Mesenteric fat pad (tissue), 1 donor: ENCODE data around the gene PDLIM4.

- PRO-cap: no peak
Observed at GRCh38 chr5:128118639-128118982, 35.0 kb downstream of the SLC12A2 start.

GRCh38 chr5:129113552-129114183, 19.1 kb downstream of the ISOC1 start:
- PRO-cap: no peak

DNA sequence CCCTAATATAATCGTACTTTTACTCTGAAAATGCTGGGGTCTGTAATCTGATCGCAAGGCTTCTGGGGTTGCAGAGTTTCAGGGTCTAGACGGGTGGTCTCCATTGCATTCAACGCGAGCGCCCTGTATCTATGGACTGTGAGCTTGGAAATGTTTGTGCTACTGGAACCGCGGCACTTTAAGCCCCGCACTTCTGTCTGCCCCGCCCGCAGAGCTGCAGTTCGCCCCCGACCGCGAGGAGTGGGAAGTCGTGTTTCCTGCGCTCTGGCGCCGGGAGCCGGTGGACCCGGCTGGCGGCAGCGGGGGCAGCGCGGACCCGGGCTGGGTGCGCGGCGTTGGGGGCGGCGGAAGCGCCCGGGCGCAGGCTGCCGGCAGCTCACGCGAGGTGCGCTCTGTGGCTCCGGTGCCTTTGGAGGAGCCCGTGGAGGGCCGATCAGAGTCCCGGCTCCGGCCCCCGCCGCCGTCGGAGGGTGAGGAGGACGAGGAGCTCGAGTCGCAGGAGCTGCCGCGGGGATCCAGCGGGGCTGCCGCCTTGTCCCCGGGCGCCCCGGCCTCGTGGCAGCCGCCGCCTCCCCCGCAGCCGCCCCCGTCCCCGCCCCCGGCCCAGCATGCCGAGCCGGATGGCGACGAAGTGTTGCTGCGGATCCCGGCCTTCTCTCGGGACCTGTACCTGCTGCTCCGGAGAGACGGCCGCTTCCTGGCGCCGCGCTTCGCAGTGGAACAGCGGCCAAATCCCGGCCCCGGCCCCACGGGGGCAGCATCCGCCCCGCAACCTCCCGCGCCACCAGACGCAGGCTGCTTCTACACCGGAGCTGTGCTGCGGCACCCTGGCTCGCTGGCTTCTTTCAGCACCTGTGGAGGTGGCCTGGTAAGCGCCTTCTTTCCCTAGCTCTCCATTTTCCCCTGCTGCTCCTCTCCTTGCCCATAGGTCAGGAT, 1.1 kb downstream of the ADAMTS19 start:
- PRO-cap: no peak

DNA sequence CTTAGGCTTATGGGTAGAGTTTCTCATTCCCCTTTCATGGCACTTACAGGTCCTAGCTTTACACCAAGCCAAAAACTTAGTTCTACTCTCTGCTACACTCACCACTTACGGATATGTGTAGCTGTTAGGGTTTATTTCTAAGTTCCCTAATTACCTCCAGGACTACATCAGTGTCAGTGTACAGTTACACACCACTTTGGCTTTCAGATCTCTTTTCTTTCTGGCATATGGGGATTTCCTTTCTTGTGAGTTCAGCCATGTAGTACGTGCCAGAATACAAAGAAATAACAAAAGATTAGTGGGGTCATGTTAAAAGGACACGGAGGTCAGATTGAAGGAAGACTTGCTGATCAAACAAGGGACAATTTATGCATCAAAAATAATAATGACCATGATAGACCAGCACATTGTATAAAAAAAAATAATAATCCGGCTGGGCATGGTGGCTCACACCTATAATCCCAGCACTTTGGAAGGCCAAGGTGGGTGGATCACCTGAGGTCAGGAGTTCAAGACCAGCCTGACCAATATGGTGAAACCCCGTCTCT, 41.8 kb downstream of the LYRM7 start:
- PRO-cap: no peak

GRCh38 chr5:131372996-131373709, 109.3 kb downstream of the CDC42SE2 start:
- PRO-cap: no peak

DNA sequence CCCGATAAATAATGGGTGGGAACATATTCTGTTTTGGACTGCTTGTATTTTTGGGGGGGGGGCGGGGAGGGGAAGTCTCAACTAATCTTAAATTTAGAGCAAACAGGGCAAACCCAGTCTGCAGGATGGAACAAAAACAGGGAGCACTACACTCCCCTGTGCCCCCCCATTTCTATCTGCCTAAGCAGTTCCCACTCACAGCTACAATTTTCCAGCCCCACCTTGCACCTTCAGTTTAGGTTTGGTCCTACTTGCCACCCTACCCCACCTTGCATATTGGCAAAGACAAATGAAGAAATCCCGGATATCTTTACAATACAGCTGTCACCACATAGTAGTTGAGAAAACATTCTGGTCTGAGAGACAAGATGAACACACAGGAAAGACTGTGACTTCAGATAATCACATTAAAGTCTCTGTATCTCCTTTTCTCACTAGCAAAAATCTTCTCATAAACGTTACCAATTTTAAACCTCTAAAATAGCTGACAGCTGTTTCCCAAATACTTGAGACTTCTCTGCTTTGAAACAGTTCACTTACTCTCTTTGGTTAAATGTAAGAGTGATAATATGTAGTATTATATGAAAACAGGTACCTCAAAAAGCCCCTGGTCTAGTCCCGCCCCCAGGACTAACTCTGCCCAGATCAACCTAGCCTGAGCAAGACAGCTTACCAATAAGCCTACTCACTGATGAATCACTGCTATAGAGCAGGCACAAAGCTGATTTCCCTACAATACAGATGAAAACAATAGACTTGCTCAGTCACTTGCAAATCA, 5.2 kb upstream of the RAPGEF6 start:
- PRO-cap: no peak

- PRO-cap: no peak
Observed at GRCh38 chr5:131671944-131672800, 37.1 kb upstream of the RAPGEF6 start.

- PRO-cap: no peak
Observed at GRCh38 chr5:131711870-131712756, 77.1 kb upstream of the RAPGEF6 start.

GRCh38 chr5:131746972-131747657, 49.7 kb downstream of the FNIP1 start:
- PRO-cap: no peak

DNA sequence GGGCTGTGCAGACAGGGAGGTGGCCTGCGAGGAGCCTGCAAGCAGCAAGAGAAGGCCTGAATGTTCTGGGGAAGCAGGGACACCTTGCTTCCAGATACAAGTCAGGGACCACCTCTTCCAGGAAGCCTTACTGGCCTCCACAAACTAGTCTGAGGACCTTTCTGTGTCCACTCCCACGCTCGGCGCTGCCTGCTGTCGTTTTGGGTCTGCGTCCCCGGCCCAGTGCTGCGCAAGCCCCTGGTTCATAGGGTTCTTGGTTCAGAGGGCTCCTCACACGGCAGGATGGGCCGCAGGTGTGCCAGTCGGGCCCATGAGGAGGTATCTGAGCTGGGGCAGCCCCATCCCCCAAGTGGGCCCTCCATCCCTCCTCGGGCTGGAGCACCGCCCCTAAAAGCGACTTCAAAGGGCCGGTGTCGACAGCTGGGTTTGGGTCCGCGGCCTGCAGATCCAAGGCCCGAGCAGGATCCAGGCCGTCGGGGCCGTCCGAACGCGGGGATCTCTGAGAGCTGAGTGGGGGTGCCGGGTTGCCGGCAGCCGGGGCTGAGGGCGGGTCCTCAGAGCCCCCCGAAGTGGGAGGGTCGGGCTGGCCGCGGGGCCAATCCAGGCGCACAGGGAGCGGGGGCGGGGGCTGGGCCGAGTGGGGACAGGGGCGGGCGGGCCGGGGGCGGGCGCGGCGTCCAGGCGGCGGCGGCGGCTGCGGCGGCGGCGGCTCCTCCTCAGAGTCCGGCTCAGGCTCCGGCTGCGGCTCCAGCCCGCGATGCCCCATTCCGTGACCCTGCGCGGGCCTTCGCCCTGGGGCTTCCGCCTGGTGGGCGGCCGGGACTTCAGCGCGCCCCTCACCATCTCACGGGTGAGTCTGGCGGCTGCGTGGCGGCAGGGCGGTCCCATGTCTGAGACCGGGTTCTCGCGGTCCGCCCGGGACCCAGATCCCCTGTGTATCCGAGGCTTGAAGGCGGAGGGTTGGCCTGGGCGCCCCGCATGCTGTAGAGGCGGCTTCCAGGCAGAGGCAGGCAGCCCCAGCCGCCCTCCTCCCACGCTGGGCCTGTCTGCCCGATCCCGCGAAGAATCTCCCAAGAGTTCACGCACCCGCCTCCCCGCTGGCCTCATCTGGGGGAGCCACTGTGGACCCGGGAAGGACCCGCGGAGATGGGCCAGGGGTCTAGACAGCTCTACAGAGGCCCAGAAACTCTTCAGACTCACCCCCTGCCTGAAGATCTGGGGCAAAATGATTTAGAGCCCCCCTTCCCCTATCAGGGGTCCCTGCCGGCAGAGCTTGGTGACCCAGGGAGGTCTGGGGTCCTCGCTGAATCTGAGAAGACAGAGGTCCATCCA, at the start of gene PDLIM4:
PDLIM4 (plus strand) TSS at position 719 of the 1,332 bp plus-strand sequence.
- PRO-cap: bidirectional peak, plus-strand start at position 719 of the sequence, minus-strand start at position 501 of the sequence

- PRO-cap: no peak
Observed at GRCh38 chr5:132259934-132260662, 2.6 kb downstream of the PDLIM4 start.

DNA sequence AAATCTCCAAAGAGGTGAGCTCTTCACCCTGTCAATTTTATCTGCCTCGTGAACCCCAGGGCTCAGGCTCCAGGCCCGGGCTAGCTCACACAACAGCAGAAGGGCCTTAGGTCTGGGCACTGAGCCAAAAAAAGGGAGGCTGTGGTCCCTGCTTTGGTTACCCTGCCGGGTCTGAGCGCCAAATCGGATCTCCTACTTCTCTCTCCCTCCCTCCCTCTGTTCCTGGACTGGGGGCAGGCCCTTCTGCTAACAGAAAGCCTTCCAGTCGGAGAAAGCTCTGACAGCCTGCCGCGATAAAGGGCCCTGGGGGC, 1.0 kb upstream of the SLC22A4 start:
- PRO-cap: no peak

- PRO-cap: no peak
Observed at GRCh38 chr5:132385015-132385507, 15.6 kb downstream of the SLC22A5 start.

GRCh38 chr5:132416989-132417369, 47.5 kb downstream of the SLC22A5 start:
- PRO-cap: no peak

GRCh38 chr5:132423204-132423817, 53.8 kb downstream of the SLC22A5 start:
- PRO-cap: no peak

DNA sequence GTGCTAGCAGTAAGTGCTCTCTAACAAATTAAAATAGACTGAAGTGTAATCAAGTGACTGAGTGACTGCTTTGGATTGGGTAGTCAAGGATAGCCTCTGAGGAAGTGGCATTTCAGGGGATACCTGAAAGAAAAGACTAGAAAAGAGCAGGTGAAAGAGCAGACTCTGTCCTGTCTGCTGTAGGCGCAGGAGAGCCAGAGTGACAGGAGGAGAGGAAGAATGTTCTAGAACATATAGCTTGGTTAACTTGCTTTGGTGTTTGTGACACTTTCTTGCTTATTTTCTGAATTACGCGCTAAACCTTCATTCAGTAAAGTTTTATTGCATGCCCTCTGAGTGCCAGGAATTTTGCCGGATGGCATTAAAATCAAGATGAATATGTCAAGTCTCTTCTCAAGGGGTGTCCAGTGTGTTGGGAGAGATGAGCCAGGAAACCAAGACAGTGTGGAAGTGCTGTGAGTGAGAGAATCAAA, 59.0 kb downstream of the SLC22A5 start:
- PRO-cap: no peak

DNA sequence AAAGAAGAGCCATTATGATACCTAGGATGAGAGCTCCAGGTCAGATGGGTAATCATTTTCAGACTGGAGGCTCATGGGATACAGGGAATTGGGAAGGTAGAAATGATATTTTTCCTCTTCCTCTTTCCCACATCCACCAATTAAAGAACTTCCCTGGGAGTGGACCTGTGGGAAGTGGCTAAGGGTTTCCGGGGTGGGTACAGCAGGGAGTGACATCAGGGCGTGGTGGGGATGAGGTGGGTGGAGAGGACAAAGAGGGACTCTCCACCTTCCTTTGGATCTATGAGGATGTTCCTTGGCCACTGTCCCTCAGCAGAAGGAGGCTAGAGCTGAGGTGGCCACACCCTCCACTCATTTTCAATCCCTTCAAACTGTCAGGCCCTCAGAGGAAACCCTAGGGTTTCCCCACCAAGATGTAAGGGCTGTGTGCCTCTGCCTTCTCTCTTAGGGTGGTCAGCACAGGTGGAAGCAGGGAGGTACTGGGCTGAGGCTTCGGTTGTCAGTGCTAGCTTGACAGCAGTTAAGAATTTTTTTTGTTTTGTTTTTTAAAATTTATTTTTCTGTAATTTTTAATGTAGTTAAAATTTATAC, 54.6 kb downstream of the IRF1 start:
- PRO-cap: no peak

DNA sequence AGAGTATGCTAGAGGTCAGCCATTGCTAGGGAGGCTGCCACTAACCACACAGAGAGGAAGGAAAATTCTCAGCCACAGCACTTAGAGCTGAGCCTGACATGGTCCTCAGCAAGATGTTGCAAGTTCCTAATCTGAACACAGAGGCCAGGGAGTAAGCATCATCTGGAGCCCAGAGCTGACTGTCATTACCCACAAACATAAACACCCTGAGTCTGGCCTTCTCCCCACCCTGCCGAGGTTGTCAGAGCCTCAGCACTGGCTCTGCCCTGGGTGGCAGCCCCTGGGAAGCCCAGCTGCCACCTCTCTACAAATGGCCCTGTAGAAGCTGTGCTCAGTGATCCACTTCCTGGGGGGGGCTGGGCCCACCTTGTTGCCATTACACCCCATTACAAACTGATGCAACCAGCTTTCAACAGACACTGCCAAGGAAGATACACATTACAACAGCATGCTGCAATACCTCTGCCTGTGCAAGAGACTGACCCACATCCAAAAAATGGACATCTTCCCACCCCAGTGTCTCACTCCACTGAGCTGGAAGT, 33.1 kb downstream of the IRF1 start:
- PRO-cap: no peak

DNA sequence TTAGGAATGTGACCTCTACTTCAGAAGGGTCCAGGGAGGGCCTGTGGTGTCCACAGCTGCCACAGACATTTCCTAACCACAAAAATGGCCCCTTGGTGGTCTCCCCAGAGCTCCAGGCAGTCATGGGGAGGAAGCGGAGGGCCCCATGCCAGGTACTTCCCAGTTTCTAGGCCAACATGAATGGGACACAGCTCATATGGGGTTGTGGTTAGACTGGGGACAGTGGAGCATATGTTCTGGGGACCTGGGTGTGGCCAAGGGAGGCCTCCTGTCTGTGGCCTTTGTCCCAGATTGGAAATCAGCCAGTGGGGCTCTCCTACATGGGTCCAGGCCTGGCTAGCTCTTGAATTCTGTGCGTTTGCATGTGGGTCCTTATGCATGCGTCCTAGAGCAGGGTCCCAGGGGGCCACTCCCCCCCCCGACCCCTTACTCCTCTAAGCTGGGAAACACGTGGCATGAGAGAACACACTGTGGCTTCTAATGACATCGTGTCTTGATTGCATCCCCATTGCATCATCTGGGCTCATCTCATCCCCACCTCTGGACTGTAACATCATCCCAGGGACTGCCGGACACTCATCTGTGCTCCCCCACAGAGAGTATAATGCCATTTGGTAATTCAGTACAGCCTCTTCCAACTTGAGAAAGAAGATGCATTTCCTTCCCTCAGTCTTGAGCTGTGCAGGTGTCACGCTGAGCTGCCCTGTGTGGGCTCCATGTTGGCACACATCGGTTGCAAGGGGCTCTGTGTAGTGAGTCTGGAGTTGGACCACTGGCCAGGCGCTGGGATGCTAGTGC, 31.2 kb downstream of the IRF1 start:
- PRO-cap: no peak

DNA sequence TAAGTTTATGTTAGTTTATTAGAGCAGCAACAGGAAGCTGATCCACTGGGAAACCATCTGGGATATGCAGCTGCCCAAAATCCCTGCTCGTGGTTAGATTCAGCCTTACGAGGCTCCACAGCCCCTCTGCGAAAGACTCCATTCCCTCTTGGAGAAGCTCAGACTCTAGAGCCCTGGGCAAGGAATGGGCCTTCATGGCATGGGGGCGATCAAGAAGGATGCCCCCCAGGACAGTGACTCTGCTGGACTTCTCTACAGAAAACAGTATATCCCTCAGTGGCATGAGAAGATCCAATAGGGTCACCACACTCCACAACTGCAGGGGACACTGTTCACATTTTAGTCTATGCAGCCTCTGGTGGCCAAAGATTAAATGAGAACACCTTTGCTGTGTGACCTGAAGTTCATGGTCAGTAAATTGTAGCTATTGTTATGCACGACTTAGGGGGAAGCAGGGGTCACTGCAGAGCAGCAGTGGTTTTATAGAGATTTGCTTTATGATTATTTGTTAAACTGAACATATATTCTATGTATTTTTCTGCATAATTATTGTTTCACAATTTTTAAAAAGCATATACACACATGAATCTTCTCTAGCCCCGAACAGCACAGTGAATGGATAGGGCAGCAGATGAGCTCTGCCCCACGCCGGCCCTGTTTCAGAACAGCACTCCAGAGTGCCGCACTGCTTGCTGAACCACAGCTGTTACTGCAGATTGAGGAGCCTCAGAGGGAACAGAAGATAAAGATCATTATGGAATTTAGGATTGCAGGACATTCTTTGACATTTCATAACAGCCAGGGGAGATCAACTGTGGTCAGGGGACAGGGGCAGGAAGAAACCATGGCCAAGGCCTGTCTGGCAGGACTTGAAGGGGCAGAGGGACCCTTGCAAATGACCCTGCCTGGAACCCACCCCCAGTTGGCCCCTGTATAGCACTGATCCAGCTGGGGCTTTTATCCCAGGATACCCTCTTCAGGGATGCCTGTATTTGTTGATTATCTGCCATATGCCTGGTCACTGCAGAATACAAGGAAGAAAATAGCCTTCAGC, 20.8 kb downstream of the IRF1 start:
- PRO-cap: no peak